NCI-H460 (cell line): ENCODE results near the gene ERO1A.

RAMPAGE:
- cytosol, long total RNA, result no peak
- long total RNA, result no peak
- nucleus, long total RNA, result no peak
Measured at GRCh38 chr14:51333420-51333727, 93.3 kb downstream of the TMX1 start.

RAMPAGE:
- cytosol, long total RNA, result no peak
- long total RNA, result no peak
- nucleus, long total RNA, result no peak
Measured at GRCh38 chr14:51396179-51396826, 156.3 kb downstream of the TMX1 start.

DNA sequence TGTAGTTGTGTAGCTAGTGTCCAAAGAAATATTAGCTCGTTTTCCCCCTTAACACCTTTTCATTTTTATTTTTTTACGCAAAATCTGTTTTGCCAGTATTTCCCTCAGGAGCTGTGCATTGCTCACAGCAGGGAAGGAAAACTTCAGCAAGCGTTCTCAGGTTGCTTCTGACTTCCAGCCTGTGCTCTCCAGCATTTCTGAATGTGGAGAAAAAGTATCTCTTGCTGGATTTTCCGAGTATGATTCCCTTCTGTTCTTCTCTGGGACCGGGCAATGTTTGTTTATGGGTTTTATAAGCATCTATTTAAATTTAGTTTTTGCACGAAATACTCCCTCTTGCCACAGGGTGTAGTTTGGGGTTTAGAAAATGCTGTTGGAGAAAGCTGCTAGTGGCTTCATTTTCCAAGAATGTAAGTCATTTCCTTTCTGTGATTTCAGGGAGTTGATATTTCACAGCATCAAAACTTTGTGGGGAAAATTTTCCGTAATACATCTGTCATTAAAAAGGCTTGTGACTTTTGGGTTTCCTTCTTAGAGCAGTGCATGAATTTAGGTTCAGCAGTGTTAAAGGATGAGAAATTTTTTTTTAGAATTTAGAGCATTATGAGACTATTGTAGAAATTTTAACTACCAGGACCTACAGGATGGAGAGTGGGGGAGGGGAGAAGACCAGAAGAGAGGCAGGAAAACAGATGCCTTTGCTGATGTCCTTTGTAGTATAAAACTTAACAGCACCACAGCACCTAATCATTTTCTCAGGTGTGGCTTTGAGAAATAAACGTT lies 1.4 kb downstream of the FRMD6 start:
RAMPAGE:
- cytosol, long total RNA, result no peak
- long total RNA, result no peak
- nucleus, long total RNA, result no peak

GRCh38 chr14:51884154-51884520 lies 23.7 kb downstream of the GNG2 start:
RAMPAGE:
- cytosol, long total RNA, result no peak
- long total RNA, result no peak
- nucleus, long total RNA, result no peak

DNA sequence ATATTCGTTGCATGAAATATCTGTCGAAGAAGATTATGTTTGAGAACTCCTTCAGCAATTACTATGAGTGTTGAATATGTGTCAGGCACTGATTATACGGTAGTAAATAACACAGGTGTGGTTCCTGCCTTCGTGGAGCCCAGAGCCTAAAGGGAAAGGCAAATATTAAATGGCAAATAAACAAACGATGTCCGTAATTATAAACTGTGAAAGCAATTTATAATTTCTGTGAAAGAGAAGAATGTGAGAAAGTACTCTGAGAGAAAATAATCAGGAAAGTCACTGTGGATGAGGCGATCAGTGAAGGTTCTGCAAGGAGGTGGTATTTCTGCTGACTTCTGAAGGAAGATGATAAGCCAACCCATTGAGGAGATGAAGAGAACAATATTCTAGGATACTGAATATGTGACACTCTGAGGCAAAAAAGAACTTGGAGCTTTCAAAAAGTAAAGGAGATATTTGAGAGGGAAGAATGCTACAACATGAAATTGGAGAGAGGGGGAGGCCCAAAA lies 27.9 kb upstream of the RTRAF start:
RAMPAGE:
- cytosol, long total RNA, result no peak
- long total RNA, result no peak
- nucleus, long total RNA, result no peak

DNA sequence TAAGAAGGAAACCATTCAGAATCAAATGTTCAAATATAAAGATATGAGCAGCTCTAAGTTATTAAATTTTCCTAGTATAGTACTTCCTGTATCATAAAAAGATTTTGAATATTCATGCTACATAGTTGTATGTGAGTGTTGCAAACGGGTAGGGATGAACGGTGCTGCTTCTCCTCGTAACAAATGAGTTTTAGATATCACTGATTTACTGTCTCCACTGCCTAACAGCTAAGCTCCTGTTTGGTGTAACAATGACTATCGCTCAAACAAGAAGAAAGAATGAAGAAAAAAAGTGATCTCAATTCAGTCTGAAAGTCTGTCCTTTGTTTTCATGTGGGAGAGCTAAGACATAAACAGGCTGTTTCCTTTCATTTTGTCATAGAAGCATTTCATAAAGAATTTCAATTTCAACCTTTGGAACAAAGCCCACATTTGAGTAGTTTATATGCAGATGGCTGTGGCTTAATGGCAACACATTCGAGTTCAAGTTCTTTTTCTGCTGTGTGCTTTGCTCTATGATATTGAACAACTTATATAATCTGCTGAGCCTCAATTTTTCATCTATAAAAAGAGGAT lies 26.0 kb upstream of the RTRAF start:
RAMPAGE:
- cytosol, long total RNA, result no peak
- long total RNA, result no peak
- nucleus, long total RNA, result no peak

DNA sequence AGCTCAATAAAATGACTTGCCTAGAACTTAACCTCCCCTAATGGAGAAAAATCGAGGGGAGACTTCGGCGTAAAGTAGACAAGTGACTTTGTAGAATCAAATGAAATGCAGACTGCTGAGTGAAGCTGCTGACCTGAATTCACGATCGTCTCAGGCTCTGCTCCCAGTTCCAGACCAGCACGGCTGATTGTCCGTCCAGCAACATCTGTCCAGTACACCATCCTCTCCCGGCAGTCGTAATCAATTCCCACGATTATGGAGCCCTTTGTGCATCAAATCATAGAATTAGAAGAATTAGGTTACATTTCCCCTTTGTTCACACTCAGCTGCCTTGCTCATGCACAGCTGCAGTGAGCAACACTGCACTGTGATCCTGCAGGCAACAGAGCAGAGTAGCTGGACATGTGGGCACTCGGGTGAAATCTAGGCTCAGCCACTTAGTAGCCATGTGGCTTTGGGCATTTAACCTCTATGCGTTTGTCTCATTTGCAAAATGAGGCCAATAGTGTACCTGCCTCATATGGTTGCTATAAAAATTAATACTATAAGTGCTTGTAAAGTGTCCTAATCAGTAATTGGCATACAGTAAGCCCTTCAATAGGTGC lies 22.2 kb downstream of the RTRAF start:
RAMPAGE:
- cytosol, long total RNA, result no peak
- long total RNA, result no peak
- nucleus, long total RNA, result no peak

GRCh38 chr14:52069325-52070066 lies 637 bp upstream of the NID2 start:
RAMPAGE:
- cytosol, long total RNA, result no peak
- long total RNA, result no peak
- nucleus, long total RNA, result no peak

GRCh38 chr14:52266828-52267214 lies 677 bp upstream of the PTGDR start:
RAMPAGE:
- cytosol, long total RNA, result no peak
- long total RNA, result no peak
- nucleus, long total RNA, result no peak

RAMPAGE:
- cytosol, long total RNA, result no peak
- long total RNA, result no peak
- nucleus, long total RNA, result no peak
Measured at GRCh38 chr14:52271560-52271851, 4.0 kb downstream of the PTGDR start.

RAMPAGE:
- cytosol, long total RNA, result no peak
- long total RNA, result no peak
- nucleus, long total RNA, result no peak
Measured at GRCh38 chr14:52695474-52696354, at the start of gene ERO1A. TSS of gene ERO1A (minus strand) at chr14:52695558.

RAMPAGE:
- cytosol, long total RNA, result no peak
- long total RNA, result no peak
- nucleus, long total RNA, result no peak
Measured at GRCh38 chr14:52723655-52724341, 6.2 kb upstream of the STYX start.

DNA sequence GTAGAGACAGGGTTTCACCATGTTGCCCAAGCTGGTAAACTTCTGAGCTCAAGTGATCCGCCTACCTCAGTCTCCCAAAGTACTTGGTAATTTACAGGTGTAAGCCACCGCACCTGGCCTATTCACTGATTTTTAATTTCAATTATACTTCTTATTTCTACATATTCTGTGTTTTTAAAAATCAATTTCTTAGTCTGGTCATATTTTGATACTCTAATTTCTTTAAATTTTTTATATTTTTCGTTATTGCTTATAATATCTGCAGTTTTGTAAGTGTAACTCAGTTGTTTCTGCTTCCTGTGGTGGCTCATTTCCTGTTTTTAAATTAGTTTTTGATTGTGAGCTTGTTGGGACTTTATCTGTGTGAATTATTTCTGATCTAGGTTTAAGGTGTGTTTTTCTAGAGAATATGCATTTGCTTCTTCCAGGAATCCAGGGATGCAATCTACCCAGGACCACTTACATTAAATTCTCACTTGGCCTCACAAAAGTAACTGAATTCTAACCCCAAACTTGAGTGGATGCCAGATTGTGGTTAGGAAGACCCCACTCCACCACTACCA lies 11.7 kb downstream of the STYX start:
RAMPAGE:
- cytosol, long total RNA, result no peak
- long total RNA, result no peak
- nucleus, long total RNA, result no peak

RAMPAGE:
- cytosol, long total RNA, result no peak
- long total RNA, result no peak
- nucleus, long total RNA, result no peak
Measured at GRCh38 chr14:52877674-52878131, 73.1 kb downstream of the FERMT2 start.

DNA sequence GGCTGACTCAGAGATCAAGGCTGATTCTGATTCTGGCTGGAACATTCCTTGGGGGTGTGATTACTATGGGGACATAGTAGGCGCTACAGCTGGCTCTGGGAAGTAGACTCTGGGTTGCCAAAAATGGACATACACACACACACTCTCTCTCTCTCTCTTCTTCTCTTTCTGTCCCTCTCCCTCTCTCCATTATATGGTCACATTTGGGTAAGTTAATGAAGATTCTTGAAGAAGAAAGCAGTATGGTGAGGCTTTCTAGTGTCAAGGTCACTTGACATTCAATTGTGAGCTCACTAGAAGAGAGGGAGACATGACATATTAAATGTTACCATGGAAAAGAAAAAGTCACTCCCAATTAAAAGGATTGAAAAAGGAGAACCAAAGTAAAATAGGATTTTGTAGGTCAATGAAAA lies 174.7 kb upstream of the DDHD1 start:
RAMPAGE:
- cytosol, long total RNA, result no peak
- long total RNA, result no peak
- nucleus, long total RNA, result no peak

DNA sequence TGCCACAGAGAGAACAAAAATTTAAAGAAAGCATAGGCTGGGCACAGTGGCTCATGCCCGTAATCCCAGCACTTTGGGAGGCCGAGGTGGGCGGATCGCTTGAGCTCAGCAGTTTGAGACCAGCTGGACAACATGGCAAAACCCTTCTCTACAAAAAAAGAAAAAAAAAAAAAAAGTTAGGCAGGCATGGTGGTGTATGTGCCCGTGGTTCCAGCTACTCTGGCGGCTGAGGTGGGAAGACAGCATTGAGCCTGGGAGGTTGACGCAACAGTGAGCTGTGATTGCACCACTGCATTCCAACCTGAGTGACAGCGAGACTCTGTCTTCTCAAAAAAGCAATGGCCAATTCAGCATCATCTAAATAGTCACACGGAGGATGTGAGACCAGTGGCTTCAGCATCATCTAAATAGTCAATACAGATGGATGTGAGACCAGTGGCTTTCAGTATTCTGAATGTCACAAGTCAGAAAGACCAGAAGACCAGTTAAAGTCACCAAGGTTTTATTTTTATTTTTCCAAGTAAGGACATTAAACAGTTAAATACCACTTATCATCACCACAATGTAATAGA lies 10.3 kb upstream of the SAMD4A start:
RAMPAGE:
- cytosol, long total RNA, result no peak
- long total RNA, result no peak
- nucleus, long total RNA, result no peak

DNA sequence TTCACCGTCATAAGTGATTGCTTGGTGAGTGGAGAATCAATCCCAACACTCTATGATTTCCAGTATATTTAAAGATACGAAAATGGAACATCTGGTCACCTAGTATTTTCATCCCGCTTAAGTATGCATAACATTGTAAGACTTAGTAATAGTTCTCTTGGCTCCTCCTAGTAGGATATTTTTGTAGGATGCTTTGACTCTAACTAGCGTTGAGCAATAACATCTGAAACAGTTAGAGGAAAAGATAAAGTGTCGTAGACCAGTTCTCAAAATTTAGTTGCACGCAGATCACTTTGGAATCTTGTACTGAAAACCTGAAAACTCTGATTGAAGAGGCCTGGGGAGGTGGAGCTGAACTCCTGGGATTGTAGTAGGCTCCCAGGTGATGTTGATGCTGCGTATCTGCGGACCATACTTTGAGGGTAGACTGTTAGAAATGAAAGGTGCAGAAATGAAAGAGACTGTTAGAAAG lies 7.7 kb downstream of the SAMD4A start:
RAMPAGE:
- cytosol, long total RNA, result no peak
- long total RNA, result no peak
- nucleus, long total RNA, result no peak

DNA sequence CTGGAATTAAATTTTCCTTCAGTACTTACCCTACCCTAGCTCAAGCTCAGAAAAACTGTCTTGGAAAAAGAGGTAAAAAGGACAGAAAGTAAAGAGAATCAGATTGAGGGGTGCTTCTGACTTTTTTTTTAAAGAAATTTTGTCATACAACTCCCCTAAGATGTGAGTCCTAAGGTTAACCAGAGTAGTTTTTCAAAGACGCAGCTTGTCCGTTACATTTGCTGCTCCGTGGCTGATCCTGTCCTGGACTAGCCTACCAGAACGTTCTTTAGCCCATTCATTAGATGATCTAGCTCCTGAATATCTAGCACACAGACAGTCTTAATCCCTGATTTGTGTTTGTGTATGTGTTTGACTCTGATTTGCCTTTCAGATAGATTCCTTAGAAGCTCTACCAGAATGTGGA lies 60.2 kb downstream of the SAMD4A start:
RAMPAGE:
- cytosol, long total RNA, result no peak
- long total RNA, result no peak
- nucleus, long total RNA, result no peak

GRCh38 chr14:54640855-54641224 lies 73.9 kb downstream of the SAMD4A start:
RAMPAGE:
- cytosol, long total RNA, result no peak
- long total RNA, result no peak
- nucleus, long total RNA, result no peak

RAMPAGE:
- cytosol, long total RNA, result no peak
- long total RNA, result no peak
- nucleus, long total RNA, result no peak
Measured at GRCh38 chr14:54660044-54660578, 93.2 kb downstream of the SAMD4A start.